Mesenchymal stem cell of adipose (primary cell): Measurements from ENCODE around the genes SIGLEC15, RNF165, PIAS2 and SMAD2.

- CAGE, long polyA plus RNA, result no peak
Measured at GRCh38 chr18:44725599-44726085, 45.0 kb downstream of the SETBP1 start.

GRCh38 chr18:44789094-44789526 is 108.4 kb downstream of the SETBP1 start:
- CAGE, long polyA plus RNA, result no peak

DNA sequence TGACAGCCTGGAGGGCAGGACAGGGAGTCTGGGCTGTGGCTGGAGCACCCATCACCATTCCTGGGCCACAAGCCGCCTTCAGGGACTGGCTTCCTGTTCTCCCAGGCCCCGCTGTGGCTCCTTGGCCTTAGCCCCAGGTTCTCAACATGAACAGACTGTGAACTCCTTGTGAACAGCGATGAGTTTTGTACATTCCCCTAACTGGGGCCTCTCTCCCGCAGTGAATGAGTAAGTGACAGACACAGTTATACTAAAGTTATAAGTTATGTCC is 35.9 kb upstream of the SLC14A1 start:
- CAGE, long polyA plus RNA, result no peak

- CAGE, long polyA plus RNA, result no peak
Measured at GRCh38 chr18:45782653-45783011, 42.8 kb upstream of the SIGLEC15 start.

DNA sequence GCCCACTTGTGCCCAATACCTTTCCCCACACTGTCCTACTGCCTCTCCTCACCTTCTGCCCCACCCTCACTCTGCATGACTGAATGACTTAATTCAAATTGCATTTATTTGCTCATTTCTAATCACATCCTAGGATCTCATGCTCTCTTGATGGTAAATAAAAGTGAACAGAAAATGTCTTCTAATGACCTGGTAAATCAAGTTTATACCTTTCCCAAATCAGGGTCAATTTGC is 22.9 kb upstream of the SIGLEC15 start:
- CAGE, long polyA plus RNA, result no peak

DNA sequence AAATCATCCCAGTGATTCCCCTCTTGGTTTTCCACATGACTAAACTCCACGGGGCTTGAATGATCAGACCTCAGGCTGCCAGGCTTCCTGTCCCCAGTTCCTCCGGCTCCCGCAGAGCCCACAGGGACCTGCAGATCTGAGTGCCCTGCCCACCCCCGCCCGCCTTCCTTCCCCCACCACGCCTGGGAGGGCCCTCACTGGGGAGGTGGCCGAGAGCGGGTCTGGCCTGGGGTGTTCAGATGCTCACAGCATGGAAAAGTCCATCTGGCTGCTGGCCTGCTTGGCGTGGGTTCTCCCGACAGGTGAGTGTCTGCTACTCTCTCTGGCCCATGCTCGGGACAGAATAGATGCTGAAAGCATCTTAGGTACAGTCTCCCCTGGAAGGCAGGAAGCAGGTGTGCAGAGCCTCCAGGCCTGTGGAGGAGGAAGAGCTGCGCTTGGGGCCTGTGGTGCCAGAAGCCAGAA is at the start of gene SIGLEC15:
Gene SIGLEC15 (plus strand): TSS at position 197 of the 465 bp plus-strand sequence.
- CAGE, long polyA plus RNA, result no peak

GRCh38 chr18:46061183-46061697 is 10.8 kb downstream of the PSTPIP2 start:
- CAGE, long polyA plus RNA, result no peak

GRCh38 chr18:46067406-46067872 is 4.6 kb downstream of the PSTPIP2 start:
- CAGE, long polyA plus RNA, result no peak

DNA sequence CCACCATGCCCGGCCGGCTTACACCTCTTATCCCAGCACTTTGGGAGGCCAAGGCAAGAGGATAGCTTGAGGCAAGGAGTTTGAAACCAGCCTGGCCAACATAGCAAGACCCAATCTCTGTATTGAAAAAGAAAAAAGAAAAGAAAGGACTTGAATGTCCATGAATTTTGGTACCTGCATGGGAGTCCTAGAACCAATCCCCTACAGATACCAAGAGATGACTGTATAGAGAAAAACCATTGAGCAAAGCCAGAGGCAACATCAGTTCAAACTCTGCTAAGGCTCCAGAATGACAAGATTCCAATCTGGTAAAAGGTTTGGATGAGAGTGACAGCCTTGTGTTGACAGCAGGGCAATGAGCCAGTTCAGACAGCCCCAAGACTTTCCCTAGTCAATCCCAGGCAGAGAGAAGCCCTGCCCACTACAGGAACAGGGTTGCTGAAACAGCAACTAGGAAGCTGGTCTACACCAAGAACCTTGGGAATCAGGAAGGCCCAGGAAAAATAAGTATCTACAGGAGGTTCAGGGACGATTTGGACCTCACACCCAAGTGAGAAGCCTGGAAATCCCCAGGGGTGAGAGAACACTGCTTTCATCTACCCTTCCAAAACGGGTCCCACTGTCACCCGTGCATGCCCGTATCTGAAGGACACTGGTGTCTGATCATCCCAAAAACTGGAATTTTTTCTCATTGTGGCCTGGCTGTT is 3.3 kb downstream of the PSTPIP2 start:
- CAGE, long polyA plus RNA, result no peak

DNA sequence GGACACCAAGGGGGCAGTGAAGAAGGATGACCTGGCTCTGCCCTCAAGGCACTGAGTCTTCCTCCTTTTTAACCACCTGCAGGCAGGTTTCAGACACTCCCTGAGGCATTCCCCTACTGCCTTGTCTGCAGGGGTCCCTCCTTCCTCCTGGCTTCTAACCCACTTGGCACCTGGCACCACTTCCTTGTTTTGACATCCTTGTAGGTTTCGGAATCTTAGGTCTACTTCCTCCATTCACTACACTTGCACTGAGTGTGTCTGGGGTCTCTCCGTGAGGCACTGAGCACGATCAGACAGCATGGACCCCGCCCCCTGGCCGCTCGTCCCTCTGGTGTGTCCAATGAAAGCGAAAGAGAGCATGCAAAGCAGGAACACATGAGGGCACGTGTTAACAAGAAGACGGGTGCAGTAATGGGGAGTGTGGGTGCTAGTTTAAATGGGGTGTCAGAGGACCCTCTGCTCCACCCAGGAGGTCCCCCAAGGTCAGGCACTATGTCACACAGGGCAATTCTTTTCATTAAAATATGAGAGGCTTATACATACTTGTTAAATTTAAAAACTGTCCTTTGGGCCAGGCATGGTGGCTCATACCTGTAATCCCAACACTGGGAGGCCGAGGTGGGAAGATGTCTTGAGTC is 5.8 kb upstream of the C18orf25 start:
- CAGE, long polyA plus RNA, result no peak

DNA sequence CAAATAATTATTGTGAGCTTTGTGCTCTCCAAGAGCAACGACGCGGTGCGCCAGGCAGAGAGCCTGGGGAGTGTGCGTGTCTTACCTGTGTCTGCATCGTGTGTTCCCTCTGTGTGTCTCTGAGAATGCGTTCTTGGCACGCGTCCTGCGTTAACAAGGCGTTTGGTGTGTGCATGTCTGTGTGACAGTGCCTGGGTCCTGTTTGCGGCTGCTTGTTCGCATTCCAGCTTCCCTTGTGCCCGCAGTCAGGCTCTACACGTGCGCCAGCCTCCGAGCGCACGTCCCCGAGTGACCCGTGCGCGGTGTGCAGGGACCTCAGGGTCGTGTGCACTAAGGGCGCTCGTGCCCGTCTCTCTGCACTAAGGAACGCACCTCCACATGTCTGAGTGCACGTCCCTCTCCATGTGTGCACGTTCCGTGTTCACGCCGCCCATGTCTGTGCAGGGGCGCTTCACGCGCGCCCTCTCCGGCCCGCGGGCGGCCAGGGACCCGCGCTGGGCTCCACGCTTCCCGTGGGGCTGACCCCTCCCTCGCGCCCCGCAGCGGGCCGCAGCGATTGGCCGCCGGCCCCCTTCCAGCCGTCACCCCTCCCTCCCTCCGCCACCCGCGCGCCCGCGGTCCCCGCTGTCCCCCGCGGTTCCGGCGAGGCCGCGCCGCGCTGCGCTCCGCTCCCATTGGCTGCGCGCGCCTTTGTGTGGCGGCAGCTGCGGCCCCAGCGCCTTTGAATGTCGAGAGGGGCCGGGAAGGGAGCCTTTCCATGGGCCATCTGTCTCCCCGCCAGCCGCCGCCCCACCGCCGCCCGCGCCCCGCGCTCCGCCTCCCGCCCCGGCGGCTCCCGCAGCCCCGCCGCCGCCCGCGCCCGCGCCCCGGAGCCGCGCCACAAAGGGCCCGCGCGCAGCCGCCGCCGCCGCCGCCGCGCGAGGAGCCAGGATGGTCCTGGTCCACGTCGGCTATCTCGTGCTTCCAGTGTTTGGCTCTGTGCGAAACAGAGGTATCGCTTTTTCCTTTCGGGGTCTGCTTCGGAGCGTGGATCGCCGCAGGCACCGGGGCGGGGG is at the start of gene RNF165:
Gene RNF165 (plus strand): TSS at position 674 of the 1,055 bp plus-strand sequence.
- CAGE, long polyA plus RNA, result no peak

- CAGE, long polyA plus RNA, result no peak
Measured at GRCh38 chr18:46916741-46917569, at the start of gene PIAS2. PIAS2 (minus strand) TSS chr18:46917507.

GRCh38 chr18:46946354-46947503 is 29.3 kb downstream of the KATNAL2 start:
- CAGE, long polyA plus RNA, result no peak

GRCh38 chr18:47033379-47033760 is 2.1 kb downstream of the ELOA2 start:
- CAGE, long polyA plus RNA, result no peak

- CAGE, long polyA plus RNA, result no peak
Measured at GRCh38 chr18:47174432-47175427, 1.4 kb downstream of the IER3IP1 start.

GRCh38 chr18:47879292-47880018 is 51.0 kb downstream of the SMAD2 start:
- CAGE, long polyA plus RNA, result no peak

DNA sequence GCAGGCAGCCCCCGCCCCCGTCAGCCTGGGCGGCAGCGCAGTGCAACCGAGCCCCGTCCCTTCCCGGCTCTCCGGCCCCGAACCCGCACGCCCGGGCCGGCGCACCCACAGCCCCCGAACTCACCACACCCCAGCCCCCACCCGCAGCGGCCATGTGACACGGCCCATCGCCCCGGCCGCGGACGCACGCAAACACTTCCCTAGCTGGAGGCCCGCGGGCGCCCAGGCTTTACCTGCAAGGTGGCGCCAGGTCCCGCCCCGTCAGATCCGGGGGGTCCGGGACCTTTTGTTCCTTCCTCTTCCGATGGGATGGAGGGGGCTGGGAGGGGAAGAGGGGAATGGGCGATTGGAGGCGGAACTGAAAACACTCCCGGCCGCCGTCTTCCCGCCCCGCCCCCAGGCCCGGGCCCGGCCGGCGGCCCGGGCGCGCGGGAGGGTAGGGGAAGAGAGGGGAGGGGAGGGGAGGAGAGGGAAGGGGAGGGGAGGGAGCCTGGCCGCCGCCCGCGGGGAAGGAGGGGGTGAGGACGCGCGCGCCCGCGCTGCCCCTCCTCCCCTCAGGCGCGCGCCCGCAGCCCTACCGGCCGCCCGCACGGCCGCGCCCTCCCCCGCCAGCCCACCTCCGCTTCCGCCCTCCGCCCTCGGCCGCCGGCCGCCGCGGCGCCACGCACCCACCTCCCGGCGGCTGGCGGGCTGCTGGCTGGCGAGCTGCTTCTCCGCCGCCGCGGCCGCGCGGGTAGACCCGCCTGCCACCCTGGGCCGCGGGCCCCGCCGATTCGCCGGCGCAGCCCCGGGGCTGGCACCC is at the start of gene SMAD2:
Gene SMAD2 (minus strand): TSS at position 532 of the 802 bp plus-strand sequence.
- CAGE, long polyA plus RNA, result no peak

GRCh38 chr18:48167810-48168257 is 237.4 kb upstream of the SMAD2 start:
- CAGE, long polyA plus RNA, result no peak

DNA sequence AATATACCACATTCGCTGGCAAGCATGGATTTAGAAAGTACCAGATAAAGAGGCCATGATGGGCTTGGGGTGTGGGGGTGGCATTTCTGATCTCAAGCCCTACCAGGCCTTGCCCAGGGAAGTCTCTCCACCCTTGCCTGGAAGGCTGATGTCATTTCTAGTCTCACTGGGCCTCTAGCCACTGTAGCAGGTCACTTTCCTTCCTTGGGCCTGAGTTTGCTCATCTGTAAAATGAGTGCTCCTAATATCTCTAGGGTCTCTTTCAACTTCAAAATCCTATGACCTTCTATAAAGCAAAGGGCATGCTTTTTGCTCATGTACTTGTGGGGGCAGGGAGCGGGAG is 1.8 kb downstream of the ZBTB7C start:
- CAGE, long polyA plus RNA, result no peak

- CAGE, long polyA plus RNA, result no peak
Measured at GRCh38 chr18:48452755-48453361, 43.7 kb upstream of the ZBTB7C start.